Fibroblast of the aortic adventitia (primary cell): ENCODE data around the genes FASTKD3 and ROPN1L.

GRCh38 chr5:6736947-6737418 lies 23.8 kb downstream of the TENT4A start:
- CAGE, long polyA plus RNA, result no peak

DNA sequence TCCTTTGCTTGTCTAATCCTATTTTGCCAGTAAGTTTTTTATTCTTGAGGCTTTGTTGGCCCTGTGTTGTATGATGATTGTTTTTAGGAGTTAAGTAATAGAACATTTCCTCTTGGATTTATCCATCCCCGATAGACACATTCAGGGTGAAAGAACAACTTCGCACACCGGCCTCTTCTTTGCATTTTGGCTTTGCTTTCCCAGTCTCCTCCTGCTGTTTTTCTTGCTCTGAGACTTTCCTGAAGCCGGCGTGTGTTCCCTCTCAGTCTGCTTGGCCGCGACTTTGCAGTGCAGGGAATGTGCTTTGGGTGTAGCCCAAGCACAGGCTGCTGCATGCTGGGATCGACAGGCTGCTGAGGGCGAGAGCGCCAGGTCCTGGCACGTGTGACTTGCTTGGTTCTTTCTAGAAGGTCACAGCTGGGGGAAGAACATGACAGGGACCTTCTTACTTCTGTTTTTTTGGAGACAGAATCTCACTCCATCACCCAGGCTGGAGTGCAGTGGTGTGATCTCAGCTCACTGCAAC lies 40.6 kb downstream of the TENT4A start:
- CAGE, long polyA plus RNA, result no peak

DNA sequence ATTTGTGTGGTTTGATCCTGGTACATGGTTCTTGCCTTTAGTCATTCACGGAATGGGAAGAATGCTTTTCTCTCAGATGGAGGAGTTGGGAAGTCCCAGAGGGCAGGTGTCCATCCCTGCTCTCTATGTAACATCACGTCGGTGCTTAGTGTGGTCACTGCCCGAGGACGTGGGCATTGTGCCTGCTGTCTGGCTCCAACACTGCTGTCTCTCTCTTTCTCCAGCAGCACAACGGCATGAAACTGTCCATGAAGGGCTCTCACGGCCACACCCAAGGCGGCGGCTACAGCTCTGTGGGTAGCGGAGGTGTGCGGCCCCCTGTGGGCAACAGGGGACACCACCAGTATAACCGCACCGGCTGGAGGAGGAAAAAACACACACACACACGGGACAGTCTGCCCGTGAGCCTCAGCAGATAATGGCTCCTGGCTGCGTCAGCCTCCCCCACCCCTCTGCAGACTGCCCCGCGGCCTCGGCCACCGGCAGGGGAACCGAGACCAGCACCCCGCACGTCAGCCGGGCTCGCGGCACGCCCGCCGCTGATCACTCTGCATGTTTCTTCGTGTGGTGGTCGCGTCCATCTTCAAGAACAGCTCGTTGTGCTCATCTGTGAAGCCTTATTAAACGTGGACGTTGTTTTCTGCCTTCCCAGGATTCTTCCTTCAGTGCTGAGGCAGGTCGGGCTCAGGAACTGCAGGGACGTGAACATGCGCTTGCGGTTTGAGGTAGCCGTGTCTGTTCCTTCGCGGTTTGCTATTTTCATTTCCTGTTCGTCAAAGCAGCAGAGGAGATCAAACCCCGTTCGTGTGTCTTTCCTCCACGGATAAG lies 41.5 kb downstream of the TENT4A start:
- CAGE, long polyA plus RNA, result no peak

DNA sequence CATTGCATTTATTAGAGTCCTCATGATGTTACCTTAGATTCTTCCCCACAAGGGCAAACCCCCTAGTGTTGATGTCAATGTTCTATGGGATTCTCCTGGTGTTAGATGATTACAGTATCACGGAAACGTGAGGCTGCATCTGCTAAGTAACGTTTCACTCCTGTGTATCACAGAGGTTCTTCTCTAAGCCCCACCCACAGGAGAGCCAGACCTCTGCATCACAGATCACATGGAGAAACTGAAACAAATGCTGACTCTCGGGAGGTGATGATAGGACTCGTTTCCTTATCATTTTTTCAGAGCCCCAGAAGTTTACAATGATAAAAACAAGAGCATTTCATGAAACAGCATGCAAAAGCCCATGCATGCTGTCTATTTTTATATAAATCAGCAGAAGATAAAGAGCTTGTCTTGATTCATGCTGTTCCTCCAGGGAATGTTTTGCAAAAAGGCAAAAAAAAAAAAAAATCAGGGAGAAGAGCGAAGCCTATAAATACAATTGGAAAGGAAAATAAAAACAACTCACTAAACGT lies 114.6 kb downstream of the TENT4A start:
- CAGE, long polyA plus RNA, result no peak

GRCh38 chr5:7868748-7869414 lies at the start of gene FASTKD3:
Gene FASTKD3 (minus strand): TSS chr5:7869031.
- CAGE, long polyA plus RNA, result no peak

DNA sequence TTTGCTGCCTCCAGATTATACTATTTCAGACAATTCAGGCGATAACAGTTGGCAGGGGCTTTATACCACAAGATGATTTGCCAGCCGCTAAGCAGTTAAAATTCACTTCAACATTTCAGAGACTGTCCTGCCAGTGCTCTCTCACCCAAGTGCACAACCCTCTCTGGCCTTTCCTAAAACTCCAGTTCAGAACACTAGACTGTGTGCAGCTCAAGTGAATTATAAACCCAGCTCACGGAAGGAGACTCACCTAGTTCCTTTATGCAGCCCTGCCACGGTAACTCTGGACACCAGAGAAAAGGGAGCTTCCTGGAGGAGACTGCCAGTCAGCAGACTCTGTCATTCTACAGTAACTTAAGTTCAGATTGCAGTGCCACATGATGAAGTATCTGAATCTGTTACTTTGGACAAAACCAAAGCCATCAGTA lies 2.6 kb downstream of the MTRR start:
- CAGE, long polyA plus RNA, result no peak

- CAGE, long polyA plus RNA, result no peak
These were observed 684.1 kb downstream of the SEMA5A start for GRCh38 chr5:8861673-8862186.

DNA sequence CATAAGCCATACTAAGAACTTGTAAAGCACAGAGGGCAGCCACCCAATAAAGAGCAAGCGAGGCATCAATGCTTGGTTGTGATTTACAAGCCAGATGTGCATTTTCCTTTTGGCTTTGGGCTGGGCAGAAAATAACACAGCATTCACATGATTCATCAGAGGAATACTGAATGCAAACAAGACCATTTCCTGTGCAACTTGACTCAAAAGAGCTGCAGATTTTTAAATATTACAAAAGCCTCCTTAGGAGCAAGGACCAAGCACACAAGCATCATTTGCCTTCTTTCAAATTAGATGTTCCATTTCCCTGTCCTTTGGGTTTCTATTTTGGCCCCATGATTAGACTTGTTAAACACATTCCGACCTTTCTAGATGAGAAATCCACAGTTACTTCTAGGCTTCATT lies 207.9 kb downstream of the SEMA5A start:
- CAGE, long polyA plus RNA, result no peak

DNA sequence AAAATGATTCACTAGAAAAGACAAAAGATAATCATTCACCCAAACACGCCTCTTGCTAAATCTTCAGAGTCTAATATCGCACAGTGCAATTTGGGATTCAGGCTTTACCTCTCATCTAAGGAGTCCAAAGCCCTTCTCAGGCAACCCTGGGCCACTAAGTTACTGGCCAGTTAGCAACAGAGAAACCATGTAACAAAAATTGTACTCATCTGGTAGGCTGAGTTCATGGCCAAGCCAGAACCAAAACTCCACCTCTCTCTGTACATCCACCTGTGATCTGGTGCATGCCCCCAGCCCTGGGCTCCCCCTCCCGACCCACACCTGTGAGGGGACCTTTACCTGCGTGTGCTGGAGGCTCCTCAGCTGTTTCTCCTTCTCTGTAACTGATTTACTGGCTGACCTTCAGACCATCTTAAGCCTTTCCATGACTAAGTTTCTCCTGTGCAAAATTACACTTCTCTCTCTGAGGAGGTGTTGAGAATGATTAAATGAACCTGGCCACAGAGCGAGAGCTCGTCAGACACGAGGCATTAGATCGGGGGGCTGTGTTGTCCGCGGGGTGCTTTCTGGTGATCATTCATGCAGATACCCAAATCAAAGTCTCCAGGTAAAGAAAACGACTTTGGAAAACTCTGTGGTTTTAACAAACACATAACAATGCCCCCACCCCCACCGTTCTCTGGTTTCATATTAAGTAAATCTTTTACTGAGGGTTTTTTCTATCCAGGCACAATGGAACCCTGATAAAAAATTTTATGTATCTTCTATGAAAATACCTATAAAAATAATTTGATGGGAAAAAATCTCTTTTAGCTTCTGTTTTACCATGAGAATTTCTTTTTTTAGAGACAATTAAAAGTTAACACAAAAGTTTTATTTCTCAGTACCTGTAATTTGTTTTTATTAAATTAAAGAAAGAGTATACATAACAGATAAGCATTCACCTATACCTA lies 136.4 kb downstream of the SEMA5A start:
- CAGE, long polyA plus RNA, result no peak

DNA sequence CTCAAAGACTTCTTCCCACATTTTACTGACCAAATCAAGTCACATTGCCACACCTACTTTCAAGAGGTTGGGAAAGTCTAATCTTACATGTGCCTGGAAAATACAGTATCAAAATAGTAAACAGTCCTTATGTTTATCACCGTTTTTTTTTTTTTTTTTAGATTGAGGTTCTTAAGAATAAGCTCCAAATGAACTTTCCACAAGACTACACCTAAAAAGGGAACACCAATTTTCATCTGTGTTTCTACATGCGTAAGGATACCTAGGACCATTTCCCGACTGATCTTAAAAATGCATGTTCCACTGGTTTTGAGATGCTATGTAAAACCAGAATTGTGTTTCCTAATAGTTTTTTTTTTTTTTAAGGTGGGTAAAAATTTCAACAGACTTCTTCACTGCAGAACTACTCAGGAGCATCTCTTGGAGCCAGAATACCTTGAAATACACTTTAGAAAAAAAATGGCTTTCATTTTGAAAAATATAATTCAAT lies 51.2 kb downstream of the ATPSCKMT start:
- CAGE, long polyA plus RNA, result no peak

- CAGE, long polyA plus RNA, result no peak
These were observed 12.3 kb downstream of the CCT5 start for GRCh38 chr5:10262176-10262970.

DNA sequence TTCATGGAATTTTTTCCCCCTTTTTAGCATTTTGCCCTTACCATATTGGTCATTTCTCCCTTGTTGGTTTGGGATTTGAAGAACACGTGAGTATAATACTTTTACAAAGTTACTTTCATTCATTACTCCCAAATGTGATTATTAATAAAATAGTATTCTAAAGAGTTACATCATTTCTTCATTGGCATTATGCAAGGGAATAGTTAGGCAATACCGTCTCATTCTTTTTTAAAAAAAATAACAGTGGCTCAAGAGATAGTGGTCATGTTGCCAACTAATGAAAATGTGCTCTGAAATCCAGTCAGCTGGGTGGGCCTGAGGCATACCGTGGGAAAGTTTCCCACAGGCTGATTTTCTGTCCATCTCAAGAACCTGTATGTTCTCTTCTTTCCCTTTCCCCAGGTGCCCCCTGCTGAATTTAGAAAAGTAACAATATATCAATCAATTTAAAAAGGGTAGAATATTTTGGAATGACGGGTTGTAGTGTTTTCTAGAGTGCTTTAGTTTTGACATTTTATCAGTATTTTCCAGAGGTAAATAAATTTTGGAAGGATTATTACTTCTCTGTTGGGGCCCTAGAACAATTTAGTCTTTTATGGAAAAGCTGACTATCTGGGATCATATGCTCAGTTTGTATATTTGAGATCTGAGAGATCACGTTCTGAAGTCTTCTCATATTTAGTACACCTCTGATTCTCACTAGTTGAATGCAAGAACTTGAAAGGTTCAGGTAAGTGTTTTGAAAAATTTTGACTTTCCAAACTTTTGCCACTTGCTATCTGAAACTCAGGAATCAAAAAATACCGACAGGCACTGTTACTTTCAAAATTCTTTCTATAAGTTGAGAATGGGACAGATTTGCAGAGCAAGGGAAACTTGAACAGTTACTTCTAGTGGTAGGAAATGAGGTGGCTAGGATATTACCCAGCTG lies 40.7 kb upstream of the ROPN1L start:
- CAGE, long polyA plus RNA, result no peak

DNA sequence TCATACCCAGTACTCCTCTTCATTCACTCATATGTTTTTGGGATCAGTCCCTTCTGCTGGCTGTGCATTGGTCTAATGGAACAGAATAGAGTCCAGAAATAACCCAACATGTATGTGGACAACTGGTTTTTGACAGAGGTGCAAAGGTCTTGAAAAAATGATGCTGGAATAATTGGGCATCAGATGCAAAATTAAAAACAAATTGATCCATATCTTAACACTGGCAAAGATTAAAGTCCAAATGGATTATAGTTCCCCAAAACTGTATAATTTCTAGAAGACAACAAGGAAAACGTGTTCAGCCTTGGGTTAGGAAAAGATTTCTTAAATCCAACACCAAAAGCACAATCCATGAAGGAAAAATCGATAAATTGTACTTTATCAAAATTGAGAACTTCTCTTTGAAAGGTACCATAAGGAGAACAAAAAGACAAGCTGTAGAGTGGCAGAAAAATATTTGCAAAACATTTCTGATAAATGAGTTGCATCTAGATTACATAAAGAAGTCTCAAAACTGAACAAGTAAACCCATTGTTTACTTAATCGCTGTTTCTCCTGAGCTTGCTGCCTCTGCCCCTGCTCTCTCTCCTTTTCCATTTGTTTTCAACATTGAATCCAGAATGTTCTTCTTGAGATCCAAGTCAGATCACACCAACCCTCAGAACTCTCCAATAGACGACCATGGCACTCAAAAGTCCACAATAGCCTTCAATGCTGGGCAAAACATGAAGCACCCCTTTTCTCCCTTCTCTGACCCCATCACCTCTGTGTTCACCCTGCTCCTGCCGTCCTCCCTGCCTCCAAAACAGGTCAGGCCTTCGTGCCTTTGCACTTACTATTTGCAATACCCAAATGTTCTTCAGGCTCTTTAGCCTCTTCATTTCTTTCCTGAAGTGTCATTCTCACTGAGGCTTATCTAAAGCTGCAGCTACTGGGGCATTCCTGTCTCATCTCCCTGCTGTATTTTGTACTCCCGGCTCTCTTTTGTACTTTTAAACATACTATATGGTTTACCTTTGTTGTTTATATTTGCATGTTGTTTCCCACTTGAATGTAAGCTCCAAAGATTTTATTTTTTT lies 2.3 kb upstream of the ROPN1L start:
- CAGE, long polyA plus RNA, result no peak

DNA sequence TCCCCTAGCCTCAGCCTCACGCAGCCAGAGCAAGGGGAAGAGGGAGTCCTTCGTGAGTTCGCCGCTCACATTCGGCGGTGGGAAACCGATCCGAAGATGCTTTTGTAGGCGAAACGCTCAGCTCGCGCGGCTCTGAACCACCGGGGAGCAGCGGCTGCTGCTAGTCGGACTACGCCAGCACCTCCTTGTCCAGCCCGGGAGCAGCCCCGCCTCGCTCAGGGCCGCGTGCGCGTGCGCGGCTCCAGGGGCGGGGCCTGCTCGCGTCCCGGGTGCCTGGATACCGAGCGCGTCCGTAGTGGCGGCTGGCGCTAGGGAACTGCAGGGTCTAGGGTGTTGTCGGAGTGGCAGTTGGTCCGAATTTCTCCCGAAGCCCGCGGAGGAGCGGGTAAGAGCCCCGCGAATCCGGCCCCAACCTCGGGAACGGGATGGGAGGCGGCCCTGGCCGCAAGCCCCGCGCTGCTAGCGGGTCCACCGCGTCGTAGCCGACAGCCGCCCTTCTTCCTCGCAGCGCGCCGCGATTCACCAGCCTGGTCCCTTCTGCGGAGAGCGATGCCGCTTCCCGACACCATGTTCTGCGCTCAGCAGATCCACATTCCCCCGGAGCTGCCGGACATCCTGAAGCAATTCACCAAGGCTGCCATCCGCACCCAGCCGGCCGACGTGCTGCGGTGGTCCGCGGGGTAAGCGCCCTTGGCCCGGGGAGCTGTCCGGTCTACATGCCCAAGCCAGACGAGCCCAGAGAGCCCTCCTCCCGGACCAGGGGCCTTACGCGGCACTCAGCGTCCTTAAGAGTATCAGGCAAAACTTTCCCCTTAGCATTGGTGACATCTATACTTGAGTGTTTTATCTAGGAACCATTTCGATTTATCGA lies at the start of gene ROPN1L:
ROPN1L (plus strand) TSS at position 261 of the 871 bp plus-strand sequence.
- CAGE, long polyA plus RNA, result no peak

DNA sequence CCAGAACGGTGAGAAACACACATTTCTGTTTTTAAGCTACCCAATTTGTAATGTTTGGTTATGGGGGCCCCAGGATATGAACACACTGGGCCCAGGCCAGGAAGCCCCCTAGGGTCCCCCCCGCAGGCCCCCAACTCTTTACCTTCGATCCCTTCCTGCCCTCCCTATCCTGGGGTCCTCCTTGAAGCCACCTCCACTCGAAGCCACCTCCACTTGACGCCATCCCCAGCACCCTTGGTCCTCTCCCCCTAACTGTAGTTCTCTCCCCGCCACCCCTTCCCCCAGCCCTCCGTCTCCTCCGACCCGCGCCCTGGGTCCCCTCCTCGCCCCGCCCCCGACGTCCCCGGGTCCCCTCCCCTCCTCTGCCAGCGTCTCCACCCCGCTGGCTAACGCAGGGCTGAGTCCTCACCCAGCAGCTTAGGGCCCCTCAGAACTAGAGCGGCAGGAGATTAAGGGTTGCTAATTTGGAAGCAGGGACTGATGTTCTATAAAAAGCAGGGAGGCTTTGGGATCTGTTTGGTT lies 30.7 kb upstream of the ANKRD33B start:
- CAGE, long polyA plus RNA, result no peak

GRCh38 chr5:10565296-10565656 lies 1.4 kb downstream of the ANKRD33B start:
- CAGE, long polyA plus RNA, result no peak

GRCh38 chr5:10626622-10627146 lies 62.8 kb downstream of the ANKRD33B start:
- CAGE, long polyA plus RNA, result no peak

DNA sequence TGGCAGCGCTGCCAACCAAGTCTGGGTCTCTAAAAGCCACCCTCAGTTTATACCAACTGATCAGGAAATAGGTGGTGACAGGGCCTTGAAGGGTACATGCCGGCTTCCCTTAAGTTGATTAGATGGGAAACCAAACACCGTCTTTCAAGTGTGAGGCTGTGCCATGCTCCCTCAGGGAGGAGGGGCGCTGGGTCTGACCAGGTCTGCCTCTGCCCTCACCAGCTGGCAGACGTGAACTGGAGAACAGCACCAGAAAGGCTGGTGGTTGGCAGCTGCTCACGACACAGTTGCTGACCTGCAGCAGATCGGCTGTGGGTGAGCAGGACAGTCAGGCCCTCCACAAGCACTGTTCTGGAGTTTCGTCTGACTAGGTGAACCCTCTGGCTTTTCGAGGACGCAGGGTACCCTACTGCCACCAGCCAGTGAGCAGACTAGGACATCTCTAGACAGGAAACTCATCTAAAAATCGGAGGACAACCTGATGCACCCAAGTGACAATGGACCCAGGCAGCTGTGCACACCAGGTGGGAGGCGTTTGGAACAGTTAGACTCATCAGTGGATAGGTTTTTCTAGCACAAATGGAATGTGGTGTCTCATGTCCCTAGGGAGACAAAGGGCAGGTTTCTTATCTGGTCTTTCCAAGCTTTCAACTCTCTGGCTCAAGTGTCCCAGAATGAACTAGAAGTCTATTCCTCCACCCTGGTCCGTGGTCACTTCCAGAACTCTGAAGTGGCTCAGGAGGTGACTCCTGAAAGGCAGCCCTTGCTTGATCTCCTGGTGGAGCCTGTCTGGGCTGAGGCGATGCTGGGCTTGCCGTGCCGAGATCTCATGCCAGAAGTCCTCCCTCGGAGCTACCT lies 81.2 kb downstream of the DAP start:
- CAGE, long polyA plus RNA, result no peak

GRCh38 chr5:10735461-10736271 lies 25.4 kb downstream of the DAP start:
- CAGE, long polyA plus RNA, result no peak

DNA sequence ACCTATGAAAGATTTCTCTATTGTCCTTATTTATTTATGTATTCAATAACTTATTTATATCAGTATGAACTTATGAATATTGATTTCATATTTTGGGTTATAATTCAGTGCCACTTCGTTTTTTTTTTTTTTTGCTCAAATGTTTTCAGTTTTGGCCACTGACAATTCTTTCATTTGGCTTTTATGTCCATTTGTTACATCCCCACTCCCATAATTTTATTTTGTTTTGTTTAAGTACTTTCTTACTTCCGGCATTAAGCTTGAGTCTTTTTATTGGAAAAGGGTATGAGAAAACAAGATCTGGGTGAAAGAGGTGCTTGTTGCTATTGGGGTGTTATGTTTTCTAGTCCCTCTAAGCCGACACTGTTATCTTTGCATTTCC lies 620.6 kb upstream of the CTNND2 start:
- CAGE, long polyA plus RNA, result no peak